PC-3 (cell line): ENCODE results near the gene CFD.

DNA sequence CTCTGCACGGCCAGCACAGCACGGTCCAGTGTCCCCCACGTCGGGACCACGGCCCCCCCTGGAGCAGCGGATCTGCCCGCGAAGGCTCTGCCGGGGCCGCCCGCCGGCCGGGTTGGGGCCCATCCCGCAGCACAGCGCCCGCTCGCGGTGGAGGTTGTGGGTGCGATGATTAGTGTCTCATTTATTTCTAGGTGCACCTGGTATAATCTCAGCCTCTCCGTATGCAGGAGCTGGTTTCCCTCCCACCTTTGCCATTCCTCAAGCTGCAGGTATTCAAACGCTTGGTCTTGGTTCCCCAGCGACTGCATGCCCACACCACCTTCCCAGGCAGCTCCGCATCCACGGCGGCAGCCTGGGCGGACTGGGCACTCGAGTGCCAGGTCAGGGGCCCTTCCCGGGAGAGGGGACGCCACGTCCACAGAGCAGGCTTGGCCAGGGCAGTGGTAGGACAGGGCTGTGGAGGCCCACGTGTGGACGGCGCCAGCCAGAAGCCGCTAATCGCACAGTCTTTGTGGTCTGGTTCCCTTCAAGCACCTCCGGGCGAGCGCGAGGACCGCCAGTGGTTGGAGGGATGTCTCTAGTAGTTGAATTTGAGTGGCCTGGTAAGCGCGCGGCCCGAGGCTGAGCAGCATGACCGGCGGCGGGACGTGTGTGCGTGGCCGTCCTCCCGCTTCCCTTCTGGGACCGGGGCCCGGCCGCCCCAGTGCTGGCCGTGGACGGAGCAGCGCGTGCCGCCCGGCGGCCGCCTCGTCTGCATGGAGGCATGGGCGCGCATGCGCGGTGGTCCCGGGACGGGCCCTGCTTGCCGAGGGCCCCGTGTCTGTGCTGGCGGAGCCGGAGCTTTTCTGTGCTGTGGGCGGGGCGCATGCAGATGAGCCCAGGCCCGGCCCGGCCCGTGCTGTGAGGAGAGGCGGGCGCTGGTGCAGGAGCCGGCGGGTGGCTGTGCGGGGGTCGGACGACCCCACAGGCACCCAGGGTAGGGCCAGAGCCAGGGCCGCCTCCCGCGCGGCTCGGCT, 8.4 kb downstream of the PTBP1 start:
- RAMPAGE, long total RNA: no peak

GRCh38 chr19:858814-859818, at the start of gene CFD:
CFD (plus strand) TSS chr19:859664.
- RAMPAGE, long total RNA: no peak

DNA sequence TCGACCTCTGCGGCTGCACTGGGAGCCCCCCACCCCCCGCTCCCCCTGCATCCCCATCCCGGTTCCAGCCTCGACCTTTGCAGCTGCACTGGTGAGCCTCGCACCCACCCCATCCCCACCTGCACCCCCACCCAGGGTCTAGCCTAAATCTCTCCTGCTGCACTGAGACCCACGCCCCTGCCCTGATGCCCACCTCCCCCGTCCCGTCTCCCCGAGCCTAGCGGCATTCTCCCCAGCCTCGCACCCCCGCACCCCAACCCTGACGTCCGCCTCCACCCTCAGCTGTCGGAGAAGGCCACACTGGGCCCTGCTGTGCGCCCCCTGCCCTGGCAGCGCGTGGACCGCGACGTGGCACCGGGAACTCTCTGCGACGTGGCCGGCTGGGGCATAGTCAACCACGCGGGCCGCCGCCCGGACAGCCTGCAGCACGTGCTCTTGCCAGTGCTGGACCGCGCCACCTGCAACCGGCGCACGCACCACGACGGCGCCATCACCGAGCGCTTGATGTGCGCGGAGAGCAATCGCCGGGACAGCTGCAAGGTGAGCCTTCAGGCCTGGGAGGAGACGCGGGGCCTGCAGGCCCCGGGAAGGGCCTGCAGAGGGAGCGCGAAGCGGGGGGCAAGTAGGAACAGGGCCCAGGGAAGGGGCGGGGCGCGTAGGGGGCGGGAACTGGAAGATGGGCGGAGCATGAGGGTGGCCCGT, 2.1 kb downstream of the CFD start:
- RAMPAGE, long total RNA: no peak

DNA sequence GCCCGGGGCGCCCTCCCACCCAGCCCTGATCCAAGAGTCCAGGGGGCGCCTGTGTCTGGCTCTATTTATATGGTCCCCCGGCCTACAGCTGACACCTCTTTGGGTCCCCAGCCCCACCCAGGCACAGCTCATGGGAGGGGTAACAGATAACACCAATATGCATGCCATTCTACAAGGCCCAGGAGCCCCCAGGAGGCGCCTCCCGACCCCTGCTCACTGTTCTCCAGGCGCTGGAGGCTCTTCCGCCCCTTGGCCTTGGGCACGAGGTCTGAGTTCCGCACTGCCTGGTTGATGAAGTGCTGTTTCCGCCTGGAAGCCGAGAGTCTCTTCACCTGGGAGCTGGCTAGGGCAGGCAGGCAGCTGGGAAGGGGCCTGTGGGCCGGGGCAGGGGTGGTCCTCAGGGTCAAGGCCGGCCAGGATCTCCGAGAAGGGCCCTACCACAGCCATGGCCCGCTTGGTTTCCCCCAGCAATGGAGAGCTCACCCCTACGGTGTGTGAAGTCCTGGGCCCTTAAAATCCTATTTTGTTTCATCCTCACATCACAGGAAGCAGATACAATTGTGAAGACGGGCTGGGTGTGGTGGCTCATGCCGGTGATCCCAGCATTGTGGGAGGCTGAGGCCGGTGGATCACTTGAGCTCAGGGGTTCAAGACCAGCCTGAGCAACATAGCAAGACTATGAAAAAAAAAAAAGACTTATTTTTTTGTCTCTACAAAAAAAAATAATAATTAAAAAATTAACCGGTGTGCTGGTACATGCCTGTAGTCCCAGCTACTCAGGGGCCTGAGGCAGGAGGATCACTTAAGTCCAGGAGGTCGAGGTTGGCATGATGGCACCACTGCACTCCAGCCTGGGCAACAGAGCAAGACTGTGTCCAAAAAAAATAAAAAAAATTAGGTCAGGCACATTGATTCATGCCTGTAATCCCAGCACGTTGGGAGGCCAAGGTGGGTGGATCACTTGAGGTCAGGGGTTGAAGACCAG, 9.1 kb upstream of the MED16 start:
- RAMPAGE, long total RNA: no peak

GRCh38 chr19:912162-912553, 861 bp downstream of the R3HDM4 start:
- RAMPAGE, long total RNA: no peak

- RAMPAGE, long total RNA: no peak
Measured at GRCh38 chr19:940122-940507, 14.3 kb downstream of the ARID3A start.

GRCh38 chr19:995916-996997, 4.0 kb upstream of the GRIN3B start:
- RAMPAGE, long total RNA: no peak

DNA sequence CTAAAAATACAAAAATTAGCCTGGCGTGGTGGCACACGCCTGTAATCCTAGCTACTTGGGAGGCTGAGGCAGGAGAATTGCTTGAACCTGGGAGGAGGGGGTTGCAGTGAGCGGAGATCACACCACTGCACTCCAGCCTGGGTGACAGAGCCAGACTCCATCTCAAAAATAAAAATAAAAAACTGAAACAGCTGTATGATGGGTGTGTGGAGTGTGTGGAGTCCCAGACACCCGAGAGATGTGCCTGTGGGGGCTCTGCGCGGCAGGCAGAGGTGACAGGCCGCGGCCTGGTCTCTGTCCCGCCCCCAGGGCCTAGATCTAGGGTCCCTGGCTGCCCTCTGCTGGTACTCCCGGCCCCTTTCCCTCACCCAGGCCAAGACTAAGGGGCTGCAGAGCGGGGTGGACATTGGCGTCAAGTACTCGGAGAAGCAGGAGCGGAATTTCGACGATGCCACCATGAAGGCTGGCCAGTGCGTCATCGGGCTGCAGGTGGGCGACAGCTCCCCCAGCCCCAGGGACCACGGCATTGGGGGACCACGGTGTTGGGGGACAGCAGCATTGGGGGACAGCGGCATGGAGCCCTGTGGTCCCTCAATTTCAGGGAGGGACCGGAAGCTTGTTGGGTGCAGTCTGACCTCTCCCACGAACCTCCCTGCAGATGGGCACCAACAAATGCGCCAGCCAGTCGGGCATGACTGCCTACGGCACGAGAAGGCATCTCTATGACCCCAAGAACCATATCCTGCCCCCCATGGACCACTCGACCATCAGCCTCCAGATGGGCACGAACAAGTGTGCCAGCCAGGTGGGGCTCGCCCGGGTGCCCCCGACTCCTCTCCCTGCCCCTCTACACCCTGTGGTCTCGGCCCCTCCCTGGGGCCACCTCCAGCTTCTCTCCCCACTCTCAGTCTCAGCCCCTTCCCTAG, 3.9 kb upstream of the ABCA7 start:
- RAMPAGE, long total RNA: no peak

GRCh38 chr19:1042948-1043716, 3.2 kb downstream of the ABCA7 start:
- RAMPAGE, long total RNA: no peak

DNA sequence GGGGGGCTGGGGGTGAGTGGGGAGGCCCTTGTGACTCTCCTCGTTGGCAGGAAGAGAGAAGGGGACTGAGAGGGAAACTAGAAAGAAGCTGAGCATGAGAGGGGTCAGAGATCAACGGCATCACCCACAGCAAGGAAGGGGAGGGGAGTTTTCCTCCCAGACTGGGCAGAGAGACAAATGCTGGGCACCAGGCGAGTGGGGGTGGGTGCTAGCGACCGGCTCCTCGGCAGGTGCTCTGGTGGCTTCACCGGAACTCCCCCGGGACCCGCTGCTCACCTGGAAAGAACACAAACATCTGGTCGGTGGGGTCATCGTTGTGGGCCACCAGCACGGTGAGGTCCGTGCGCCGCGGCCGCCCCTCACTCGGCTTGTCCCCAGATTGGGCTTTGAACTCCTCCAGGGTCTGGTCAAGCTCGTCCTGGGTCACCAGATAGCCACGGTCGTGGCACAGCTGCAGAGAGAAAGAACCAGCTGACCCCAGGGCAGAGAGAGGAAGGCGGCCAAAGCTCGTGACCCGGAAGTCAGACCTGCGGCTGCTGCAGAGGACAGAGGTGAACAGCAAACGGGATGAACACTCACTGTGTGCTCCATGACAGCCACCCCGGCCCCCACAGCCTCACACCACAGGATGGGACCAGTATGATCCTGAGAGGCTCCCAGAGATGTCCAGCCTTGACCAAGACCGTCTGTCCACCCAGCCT, 1.4 kb downstream of the POLR2E start:
- RAMPAGE, long total RNA: no peak

DNA sequence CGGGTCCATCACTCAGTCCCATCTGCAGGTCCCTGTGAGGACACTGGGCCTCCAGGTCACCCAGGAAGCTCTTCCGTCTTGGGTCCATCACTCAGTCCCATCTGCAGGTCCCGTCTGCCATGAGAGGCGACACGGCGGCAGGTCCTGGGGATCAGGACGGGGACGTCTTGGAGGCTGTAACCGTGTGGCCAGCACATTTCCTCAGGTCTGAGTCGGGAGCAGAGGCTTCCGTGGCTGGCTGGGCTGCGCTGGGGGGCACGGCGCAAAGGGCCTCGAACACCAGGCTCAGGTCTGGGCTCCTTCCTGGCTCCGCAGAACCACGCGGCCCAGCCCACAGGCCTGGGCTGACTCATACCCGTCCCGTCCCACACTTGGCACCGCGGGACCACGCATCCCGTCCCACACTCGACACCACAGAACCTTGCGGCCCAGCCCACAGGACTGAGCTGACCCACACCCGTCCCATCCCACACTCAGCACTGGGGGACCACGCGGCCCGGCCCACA, 30.2 kb downstream of the SBNO2 start:
- RAMPAGE, long total RNA: no peak

DNA sequence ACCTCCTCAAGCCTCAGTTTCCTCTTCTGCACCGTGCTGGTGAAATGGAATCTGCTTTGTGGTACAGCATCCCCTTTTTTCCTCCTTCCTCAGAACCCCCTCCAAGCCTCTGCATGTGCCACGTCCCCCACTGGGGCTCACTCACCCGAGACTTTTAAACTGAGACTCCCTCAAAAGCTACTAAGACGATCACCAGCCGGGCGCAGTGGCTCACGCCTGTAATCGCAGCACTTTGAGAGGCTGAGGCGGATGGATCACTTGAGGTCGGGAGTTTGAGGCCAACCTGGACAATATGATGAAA, 349 bp upstream of the SBNO2 start:
- RAMPAGE, long total RNA: no peak

DNA sequence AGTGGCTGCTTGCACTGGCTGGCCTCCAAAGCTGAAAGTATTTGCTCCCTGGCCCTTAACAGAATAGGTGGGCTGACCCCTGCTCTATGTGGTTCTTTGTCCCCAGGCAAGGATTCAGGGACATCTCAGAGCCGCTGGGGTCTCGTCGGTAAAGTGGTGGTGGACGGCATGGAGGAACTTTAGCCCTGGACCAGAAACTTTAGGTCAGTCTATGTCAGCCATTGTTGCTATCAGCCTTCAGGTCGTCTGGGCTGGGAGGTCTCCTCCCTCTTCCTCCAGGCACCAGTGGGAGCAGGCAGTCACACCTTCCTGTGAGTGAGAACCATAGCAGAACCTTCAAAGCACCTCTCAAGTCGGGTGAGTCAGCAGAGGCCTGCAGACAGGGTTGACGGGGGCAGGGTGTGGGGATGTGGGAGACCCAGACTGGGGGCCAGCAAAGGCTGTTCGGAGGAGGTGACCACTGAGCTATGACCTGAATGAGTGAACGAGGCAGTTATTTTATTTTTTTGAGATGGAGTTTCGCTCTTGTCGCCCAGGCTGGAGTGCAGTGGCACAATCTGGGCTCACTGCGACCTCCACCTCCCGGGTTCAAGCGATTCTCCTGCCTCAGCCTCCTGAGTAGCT, 15.3 kb upstream of the SBNO2 start:
- RAMPAGE, long total RNA: no peak

DNA sequence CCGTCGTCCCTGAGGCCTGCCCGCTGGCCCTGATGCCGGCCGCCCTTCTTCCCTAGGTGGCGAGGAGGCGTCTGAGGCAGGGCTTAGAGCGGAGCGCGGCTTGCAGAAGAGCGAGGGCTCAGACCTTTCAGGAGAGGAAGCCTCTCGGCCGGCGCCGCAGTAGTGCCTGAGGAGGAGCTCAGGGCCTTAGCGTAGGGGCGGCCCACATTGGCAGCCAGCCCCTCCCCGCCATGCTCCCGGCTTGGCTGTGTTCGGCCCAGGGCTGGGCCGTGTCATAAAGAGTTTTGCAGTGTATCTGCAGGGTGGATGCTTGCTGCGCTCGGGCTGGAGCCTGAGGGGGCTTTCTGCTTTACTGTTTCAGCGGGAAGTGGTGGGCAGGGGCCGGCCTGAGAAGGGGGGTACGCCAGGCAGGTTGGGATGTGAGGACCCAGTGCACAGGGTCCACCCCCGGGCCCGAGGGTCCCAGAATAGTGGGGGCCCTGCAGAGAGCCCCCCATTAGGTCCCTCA, 14.2 kb downstream of the CBARP start:
- RAMPAGE, long total RNA: no peak

DNA sequence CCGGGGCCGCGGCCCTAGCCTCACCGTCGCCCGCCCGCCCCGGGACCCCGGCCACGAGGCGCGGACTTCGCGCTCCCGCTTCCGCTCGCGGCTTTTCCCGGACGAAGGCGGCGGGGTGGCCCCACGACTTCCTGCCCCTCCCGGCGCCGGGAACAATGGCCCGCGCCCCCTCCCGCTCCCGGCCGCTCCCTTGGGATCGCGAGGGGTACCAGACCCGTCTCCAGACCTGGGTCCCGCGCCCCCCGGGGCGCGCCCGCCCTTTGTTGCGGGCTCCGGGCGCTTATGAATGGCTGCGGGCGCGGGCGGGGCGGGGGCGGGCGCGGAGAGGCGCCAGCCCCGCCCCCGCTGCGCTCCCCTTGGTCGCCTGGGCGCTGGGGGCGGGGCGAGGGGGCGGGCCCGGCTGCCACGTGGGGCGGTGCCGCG, 931 bp downstream of the MIDN start:
- RAMPAGE, long total RNA: no peak

DNA sequence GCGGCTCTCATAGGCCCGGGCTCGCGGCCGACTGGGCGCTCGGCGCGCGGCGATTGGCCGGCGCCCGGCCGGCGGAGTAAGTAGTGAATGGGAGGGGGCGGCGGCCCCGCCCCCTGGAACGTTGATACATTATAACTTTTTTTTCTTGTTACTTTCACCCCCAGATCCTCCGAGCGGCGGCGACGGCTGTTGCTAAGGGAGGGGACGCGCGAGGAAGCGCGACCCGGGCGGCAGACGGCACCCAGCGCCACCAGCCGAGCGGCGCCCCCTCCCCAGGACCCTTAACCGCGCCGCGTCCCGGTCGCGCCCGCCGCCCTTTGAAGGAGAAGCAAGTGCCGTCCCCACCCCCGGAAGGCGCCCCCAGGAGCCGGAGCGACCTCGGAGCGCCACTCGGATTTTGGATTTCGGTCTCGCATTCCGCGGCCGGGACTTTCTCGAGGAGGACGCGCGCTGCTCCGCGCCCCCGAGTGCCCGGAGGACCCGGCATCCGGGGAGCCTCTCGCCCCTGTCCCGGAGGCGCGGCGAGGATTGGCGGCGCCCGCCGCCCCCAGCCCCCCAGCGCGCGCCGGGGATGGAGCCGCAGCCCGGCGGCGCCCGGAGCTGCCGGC, 1.4 kb downstream of the MIDN start:
- RAMPAGE, long total RNA: no peak

- RAMPAGE, long total RNA: no peak
Measured at GRCh38 chr19:1252015-1252438, 3.6 kb downstream of the MIDN start.

GRCh38 chr19:1276280-1277093, 1.2 kb downstream of the FAM174C start:
- RAMPAGE, long total RNA: no peak

GRCh38 chr19:1286470-1287181, 953 bp downstream of the EFNA2 start:
- RAMPAGE, long total RNA: no peak

DNA sequence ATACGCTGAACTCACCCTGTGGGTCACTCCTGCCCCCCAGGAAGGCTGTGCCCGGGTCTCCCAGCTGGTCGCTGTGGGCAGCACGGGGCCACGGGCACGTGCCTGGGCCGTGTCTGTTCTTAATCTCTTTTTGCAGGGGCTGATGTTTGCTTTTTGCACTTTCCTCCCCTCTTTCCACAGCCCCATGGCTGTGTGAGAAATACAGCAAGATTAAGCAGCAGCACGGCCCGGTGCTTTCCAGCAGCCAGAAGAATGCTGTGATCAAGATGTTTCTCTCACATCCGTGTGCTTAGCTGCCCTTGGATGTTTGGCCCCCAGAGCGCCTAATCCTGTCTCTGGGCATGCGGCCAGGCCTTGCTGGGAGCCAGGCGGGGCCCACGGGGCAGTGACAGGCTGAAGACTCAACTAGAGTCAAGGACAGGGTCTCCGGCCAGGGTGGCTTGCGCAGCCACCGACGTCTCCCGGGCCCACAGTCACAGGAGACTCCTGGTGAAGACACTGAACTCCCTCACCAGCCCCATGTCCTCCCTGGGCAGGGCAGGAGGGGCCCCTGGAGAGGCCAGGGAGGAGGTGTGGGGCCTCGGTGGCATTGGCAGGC, 10.3 kb upstream of the NDUFS7 start:
- RAMPAGE, long total RNA: no peak